Thoracic aorta (tissue), 1 donor: Measurements from ENCODE around the genes ANXA7 and USP54.

- RAMPAGE, long total RNA, result no peak
These were observed 50.6 kb downstream of the MCU start for GRCh38 chr10:72742532-72743004.

- RAMPAGE, long total RNA, result no peak
These were observed 22.1 kb downstream of the NUDT13 start for GRCh38 chr10:73131826-73133244.

DNA sequence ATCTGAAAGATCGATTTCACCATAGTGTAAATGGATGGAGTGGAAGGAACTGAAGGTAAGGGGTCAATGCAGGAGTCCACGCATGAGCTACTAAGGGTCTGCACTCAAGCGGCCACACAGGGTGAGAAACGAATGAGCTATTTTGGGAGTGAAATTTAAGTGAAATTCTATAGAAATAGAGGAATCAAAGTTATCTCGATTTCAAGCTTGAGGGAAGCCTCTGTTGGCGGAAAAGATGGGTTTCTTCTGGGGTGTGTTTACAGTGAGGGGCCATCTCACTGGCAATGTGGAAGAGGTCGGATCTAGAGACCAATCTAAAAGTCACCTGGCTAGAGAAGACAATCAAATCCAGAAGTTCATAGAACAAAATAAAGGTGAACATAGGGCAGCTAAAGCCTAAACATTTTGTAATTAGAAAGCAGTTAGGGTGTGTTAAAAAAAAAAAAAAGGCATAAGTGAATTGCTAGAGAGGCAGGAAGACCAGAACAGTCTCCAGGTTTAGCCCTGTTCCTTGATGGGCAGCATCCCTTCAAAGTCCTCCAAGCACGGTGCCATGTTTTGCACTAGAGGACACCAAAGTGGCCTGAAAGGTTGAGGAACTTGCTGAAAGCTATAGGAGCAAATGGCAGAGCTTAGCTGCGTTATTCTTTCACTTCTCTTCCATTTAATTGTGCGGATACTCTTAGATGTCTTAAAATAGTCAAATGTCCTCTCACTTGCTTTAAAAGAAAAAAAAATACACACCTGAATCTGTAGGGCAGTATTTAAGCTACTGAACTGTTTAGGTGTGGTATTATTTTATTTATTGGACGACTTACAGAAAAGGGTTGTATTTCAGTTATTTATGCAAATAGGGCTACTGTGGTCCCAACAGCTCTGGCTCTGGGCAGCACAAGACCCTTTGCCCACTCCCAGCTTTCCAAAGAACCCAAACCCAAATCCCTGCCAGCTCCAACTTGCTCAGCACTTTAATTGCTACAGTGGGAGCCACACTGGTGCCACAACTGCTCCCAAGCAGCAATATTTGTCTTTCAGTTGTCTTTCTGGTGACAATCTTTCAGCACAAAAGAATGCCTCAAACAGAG is 15.2 kb downstream of the DNAJC9 start:
- RAMPAGE, long total RNA, result no peak

GRCh38 chr10:73413916-73414513 is at the start of gene ANXA7:
Gene ANXA7 (minus strand): TSS chr10:73414058.
- RAMPAGE, long total RNA, result start-site peak on the minus strand at chr10:73414028-73414056, 143 reads

- RAMPAGE, long total RNA, result start-site peak on the plus strand at chr10:73496083-73496421, 6 reads
These were observed 239 bp upstream of the PPP3CB start for GRCh38 chr10:73496231-73496294.

DNA sequence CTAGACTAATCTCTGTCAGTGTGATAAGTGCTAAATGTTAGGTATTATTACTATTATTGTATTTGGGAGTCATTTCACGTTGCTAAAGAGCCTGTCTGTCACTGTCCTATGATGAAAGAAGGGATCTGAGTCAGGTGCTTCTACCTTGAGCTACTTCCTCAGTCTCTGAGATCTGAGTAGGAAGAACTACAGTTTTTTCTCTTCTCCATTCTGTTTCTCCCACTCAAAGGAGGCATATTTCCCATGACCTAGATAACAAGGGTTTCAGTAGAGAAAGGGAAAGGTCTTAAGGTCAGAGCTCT is 38.4 kb downstream of the USP54 start:
- RAMPAGE, long total RNA, result no peak

GRCh38 chr10:73591161-73591868 is at the start of gene USP54:
Gene USP54 (minus strand): TSS chr10:73591342.
- RAMPAGE, long total RNA, result no peak

DNA sequence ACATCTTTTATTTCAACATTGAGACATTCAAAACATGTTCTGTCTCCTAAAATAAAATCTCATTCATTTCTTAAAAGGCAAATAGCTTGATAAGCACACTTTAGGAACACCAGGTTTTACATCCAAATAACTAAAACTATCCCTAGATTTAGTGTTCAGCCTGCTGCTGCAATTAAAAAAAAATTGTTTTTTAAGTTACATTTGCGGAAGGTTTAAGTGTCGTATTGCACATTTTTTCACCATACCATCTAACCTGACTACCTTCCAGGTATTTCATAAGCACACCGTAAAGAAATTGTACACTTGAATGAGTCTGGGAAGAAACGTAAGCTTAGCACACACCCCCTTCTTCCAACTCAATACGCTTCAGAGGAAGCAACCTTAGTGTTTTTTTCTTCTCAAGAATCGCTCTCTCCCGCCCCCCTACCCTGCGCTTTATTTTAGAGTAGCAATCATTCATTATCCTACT is 16.4 kb downstream of the MYOZ1 start:
- RAMPAGE, long total RNA, result no peak

DNA sequence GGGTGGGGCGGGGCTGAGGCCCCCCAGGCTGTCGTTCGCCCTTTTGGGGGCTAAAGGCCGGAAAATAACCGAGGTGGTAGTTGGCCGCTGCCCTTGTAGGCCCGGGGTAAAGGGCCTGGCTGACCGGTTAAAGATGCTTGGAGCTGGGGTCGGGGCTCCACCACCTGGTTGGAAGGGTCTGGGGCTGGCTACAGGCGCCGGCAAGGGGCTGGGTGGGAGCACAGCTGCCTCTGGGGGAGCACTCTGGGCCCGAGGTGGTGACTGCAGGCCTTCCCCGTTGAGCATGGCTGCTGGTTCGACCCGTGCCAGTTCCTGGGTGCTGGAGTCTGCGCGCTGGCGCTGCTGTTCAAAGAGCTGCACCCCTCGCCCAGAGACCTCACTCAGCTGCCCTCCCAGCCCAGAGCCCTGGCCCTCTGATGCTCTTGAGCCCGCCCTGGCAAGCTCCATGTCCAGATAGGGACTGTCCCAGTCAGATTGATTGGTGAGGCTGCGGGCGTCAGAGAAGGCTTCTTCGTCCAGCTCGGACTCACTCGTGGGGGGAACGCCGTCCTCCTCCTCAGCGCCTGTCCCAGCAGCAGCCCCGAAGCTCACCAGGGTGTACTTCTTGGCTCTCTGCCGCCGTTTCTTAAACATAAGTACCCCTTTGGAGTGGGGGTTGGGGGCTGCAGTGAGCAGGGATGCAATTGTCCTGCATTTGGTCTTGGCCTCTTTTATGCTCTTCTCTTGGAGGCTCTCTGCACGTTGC is 7.0 kb upstream of the MYOZ1 start:
- RAMPAGE, long total RNA, result no peak

DNA sequence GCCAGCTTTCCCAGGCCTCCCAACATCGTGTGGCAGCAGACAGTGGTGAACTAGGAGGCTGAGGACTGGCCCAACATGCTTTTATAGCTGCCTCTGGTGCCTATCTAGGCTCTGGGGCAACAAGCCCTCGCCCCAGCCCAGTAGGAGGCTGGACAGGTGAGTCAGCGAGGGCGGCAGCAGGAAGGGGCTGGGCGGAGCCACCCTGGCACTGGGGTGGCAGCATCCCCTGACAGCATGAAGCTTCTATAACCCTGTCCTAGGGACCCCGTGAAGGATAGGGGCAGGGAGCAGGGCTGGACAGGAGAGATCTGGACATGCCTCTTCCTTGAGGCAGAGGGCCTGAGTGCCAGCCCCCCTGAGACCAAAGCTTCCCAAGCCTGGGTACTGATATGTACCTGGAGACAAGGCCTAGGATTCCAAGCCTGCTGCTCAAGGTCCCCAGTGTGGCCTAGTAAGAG is 7.9 kb upstream of the SYNPO2L start:
- RAMPAGE, long total RNA, result no peak

DNA sequence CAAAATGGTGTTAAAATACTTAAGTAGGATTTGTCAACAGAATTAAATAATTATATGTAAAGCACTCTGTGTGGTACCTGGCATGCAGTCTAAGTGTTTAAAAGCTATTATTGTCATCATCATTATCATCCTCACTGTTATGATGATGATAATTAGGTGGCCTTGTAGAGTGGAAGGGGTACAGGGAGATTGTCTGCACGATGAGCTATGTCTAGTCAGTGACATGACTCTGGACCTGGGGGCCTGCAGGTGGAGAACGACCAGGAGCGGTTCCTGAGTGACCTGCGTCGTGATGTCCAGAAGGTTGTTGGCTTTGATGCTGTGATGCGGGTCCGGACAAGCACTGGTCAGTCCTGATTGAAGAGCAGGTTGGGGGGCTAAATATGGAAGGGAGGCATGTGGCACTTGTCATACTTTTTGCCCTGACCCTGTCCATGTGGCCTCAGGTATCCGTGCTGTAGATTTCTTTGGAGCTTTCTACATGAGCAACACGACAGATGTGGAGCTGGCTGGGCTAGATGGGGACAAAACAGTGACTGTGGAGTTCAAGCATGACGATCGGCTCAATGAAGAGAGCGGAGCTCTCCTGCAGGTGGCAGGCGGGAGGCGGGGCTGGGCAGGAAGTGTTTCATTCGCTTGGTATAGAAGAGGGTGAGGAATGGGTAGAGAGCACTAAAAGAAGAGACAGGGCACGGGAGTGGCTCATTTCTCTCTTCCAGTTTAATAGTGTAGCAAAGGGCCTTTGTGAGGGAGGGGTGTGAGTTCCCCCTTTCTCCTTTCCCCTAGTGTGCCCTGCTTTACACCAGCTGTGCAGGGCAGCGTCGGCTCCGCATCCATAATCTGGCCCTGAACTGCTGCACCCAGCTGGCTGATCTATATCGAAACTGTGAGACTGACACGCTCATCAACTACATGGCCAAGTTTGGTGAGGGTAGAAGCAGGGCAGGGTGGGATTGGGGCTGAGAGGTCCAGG is 3.2 kb upstream of the FUT11 start:
- RAMPAGE, long total RNA, result no peak

- RAMPAGE, long total RNA, result no peak
These were observed 12.2 kb downstream of the ZSWIM8 start for GRCh38 chr10:73797128-73798561.

GRCh38 chr10:73834663-73835814 is 23.6 kb upstream of the NDST2 start:
- RAMPAGE, long total RNA, result no peak

GRCh38 chr10:73848771-73849001 is 25.7 kb downstream of the CAMK2G start:
- RAMPAGE, long total RNA, result no peak

DNA sequence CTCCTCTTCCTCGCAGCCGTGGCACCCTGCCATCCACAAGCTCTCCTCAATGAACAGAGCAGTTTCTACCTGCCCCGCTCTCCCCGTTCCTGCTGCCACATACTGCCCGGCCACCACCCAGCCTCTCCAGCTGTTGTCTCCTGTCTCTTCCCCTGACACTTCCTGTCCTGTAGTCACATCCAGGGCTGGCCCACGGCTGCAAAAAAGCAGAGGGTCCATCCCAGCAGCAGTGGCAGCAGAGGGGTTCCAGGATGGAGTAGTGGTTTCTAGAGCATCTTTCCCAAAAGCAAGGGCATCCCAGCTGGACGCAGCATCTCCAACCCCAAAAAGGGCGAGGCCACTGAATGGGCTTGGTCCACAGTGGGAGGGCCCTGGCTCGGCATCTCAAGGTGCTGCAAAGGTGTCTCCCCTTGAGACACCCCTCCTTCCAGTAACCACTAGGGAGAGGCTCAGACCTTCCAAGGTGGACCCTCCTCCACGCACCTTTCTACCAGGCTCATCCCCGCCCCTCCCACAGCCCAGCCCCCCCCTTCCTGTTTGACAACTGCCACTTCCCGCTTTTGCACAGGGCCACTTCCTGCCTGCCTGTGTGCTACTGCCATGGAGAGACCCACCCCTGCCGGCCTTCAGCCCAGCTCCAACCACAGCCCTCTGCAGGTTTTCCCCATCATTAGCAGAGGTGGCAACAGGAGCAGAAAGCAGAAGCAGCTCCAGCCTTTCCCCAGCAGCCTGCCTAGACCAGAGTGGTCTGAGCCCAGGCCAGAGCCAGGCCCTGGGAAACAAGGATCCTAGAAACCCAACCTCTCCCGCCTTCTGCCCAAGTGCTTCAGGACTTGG is 8.8 kb downstream of the CAMK2G start:
- RAMPAGE, long total RNA, result no peak

- RAMPAGE, long total RNA, result no peak
These were observed 13.3 kb upstream of the CAMK2G start for GRCh38 chr10:73887682-73888101.

DNA sequence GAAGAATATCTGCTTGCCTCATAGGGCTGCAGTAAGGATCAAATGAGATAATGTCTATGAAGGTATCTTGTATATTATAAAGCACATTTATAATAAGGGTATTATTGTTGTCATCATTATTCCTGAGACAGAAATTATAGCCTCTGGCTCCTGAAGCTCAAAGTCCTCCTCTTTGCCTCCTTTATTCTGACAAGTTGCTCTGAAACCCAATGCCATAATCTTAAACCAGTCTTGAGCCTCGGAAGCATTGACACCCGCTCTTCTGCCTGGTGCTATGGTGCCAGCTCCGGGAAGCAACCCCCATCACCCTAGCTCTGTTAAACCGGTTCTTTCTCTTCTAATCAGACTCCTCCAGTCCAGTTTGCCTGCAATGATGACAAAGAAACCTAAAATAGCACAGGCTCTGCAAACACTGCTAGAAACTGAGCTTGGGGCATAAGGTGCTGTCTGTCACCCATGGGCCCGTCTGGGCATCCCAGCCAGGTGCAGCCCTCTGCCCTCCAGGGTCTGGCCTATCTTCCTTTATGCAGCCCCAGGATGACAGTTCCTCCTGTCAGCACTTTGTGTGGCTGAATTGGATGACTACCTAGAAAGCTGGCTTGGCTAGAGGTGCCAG is 14.1 kb upstream of the CAMK2G start:
- RAMPAGE, long total RNA, result no peak

- RAMPAGE, long total RNA, result no peak
These were observed 14.7 kb upstream of the CAMK2G start for GRCh38 chr10:73888921-73889657.

DNA sequence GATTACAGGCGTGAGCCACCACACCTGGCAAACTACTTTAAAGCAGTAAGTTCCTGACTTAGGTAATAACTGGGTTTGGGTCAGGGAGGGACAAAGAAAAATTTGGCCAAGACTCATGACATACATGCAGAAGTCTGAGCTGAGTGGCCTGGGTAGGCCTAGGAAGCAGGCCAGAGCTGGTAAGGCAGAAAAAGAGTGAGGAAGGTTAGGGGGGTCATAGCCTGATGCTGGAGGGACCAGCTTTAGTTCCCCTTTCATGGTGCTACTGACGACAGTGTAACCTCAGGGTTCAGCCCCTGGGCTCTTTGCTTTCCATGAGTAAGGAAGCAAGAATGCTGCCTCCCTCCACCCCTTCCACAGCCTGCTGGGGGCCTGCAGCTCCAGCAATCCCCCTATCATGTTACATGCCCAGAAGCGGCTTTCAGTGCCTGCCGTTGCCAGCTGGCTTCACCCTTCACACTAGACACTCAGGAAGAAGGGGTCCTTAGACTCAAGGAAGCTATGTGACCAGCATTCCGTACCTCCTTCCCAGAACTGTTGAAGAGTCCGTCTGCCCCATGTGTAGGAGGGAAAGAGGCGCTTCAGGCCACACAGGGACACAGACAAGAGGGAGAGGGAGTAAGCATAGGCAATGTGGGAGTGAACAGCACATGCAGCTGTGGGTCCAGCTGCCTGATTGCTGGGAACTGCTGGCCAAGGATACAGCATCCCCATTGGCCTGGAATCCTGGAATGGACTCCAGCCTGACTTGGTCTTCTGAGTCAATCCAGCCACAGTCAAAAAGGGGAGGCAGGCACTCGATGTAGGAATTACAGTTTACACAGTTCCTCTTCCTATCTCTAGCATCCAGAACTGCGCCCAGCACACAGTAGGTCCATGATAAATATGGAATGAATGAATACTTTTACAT is 4.2 kb upstream of the PLAU start:
- RAMPAGE, long total RNA, result no peak

- RAMPAGE, long total RNA, result no peak
These were observed 31.9 kb upstream of the VCL start for GRCh38 chr10:73965616-73966839.